Measurements from ENCODE around the genes CACNG3 and RBBP6.

DNA sequence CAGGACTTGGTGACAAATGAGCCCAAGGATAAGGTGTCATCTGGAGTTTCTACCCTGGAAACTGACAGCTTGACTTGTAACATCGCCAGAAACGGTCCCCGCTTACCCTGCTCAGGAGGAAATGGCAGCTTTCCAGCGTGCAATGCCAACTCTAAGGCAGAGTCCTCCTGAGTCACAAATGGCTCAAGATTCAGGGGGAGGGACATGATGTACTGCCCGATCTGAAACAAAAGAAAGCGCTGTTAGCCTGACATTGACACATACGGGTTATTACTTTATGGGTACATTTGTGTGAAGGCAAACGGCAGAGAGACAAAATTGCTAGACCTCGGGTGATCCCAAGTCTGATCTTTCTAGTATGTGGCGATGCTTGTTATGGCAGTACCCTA is 59.9 kb downstream of the COG7 start:
- RRBS, result no CpG with 5 or more reads among the region's 10 CpGs

- RRBS, result no CpG with 5 or more reads among the region's 1 CpG
These were observed 12.9 kb upstream of the COG7 start for GRCh38 chr16:23465922-23466204.

DNA sequence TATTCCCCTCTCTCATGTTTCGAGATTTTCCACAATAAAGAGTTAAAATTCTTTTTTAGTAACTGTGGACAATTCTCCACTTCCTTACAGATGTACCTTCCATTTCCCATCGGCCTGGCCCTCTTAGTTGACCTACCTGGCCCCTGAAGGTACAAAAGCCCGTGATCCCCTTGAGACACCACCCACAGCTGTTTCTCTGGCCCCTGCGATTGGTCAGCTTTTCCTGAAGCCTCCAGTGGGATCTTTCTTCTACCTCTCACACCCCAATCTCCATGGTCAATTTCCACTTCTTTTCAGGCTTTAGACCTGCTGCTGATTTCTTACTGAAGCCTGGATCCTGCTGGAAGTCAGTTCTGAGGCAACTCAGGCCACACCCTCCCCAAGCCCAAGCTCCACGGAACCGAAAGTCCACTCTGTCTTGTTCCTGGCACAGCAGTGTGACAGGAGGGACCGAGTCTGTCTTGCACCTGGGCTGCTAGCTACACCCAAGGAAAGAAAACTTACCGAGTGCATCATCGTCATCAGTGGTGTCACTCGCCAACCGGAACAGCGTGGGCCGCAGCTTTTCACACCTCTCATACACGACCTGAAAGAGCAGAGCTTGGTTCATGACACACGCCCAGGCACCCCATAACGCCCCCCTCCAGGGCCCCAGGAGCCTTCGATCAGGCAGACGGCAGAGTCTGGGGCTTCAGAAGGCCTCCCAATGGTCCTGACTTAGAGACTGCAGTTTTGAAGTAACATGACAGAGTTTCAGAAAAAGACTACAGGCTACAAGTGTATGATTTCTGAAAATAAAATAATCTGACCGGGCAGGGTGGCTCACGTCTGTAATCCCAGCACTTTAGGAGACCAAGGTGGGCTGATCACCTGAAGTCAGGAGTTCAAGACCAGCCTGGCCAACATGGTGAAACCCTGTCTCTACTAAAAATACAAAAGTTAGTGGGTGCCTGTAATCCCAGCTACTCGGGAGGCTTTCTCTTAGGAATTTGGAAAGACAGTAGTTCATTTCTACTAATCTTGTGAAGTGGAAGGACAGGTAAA is 27.6 kb downstream of the GGA2 start:
- RRBS, result no CpG with 5 or more reads among the region's 21 CpGs

DNA sequence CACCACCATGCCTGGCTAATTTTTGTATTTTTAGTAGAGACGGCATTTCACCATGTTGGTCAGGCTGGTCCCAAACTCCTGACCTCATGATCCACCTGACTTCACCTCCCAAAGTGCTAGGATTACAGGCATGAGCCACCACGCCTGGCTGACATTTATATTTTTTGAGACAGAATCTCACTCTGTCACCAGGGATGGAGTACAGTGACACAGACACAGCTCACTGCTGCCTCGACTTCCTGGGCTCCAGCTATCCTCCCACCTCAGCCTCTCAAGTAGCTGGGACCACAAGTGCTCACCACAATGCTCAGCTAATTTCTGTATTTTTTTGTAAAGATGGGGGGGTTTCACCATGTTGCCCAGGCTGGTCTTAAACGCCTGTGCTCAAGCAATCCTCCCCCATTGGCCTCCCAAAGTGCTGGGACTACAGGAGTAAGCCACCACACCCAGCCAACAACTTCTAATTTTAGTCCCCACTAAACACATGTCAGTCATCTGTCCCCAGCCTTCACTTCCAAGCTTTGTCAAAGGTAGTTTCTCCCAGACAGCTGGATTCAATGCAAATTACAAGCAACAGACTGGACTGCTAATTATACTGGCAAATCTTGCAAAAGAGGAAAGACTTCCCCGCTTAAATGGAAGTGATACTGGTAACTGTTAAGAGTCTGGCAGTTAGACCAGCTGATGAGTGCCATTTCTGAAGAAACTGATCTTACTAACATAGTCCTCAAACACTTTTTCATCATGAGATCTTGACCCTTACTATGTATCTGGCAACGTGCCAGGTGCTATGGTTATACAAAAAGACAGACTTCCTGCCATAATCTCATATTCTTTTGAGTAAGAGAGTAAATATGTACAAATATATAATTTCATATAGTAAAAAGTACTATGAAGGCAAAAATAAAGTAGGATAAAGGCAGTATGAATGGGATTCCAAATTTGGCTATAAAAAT is 8.0 kb upstream of the GGA2 start:
- RRBS, result no CpG with 5 or more reads among the region's 6 CpGs

GRCh38 chr16:23580774-23581301 is 15.3 kb downstream of the NDUFAB1 start:
- RRBS, result no CpG with 5 or more reads among the region's 3 CpGs

- RRBS, result 91% methylated on average over 16 of the region's 27 CpGs
These were observed 489 bp downstream of the CHP2 start for GRCh38 chr16:23755250-23755779.

DNA sequence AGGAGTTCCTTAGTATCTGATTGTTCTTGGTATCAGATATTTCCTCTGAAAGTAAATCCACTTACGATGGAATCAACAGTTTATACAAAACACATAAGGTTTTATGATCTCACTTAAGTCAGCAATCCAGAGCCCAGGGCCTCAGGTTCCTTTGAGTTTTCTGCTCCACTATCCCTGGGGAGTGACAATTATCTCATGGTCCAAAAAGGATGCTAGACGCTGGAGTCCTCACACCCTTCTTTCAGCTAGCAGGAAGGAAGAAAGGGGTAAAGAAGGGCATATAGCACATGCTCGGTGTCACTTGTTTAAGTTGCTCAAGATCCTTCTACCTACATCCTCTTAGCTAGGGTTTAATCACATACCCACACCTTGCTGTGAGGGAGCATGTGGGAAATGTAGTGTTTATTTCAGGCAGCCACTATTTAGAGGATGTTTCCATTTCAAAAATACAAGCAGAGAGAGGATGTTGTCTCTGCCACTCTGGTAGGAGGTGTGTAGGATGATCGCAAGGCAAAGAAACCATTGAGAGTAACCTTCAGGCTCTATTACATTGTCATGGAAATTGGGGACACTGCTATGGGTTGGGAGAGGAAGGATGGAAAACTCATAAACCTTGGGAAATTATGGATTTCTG is 4.5 kb downstream of the PRKCB start:
- RRBS, result no CpG with 5 or more reads among the region's 4 CpGs

DNA sequence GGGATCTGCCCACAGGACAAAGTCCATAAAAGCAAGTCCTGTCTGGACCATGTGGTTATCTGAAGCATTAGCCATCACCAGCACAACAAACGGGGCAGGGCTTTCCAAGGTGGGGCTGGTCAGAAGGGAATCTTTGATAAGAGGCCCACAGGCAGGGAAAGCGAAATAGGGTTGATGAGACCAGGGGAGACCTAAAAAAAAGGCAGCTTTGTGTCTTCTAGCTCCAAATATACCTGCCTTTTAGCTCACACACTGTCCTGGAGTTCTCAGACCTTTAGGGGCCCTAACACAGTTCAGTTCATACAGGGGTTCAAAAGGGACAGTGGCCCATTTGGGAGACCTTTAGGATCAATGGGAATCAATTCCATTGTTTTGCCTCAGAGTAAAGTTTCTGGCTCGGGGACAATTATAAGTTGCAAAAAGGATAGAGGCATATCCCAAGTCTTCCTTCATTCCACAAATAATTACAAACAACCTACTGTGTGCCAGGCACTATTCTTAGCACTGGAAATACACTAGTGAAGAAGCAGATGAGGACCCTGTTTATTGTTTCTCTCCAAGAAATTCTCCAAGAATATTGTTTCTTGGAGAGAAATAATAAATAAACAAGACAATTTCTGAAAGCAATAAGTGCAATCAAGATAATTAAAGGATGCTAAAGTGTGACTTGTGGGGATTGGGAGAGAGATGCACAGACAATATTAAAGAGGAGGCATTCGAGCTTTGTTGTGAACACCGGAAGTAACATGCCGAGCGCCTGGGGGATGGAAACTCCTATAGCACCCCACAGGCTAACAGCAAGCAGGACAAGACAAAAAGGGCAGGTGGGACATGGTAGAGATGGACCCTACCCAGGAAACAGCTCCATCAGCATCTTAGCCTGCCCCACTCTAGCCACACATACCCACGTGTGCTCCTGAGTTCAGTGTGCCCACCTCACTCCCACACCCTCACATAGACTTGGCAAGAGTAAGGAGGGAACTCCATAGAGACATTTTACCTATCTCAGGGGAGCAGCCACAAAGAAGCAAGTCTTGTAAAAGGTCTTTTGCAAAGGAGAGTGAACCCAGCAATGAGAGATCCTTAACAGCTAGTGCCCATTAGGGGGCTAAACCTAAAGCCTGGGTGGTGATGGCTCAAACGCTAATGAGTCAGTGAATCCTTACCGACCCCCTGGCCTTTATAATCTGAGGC is 38.2 kb upstream of the CACNG3 start:
- RRBS, result no CpG with 5 or more reads among the region's 10 CpGs

DNA sequence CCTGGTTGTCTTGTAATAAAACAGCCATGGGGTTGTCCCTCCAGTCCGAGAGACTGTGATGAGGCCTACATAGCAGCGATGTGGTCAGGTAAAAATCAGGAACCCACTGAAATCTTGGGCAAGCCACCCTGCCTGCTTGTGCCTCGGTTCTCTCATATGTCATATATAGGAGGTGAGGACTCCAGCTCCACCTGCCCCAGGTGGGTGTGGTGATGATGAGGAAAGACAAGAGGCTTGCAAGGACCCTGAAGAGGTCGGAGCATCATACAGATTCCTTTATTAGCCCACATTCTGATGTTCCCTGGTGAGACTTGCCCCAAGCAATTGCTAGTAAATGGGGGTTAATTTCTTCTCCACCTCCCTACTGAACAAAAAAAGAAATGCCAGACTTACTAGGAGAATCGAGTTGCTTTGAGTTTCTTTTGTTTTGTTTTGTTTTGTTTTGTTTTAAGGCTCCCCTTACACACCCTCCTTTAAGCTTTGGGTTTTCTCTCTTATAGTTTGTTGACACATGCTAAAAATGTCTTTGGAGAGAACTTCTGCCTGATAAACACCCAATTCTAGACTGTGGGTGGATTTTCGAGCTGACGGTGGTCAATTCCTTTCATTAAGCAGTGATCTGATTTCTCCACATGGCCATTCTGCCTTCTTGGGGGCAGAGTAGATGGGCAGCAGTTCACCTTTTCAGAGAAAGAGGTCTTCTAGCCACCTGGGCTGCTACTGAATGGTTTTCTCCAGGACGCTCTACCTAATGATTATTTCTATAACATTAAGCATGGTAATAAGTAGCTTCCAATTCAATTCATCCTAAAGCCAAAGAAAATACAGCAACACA is 37.1 kb upstream of the CACNG3 start:
- RRBS, result no CpG with 5 or more reads among the region's 8 CpGs

DNA sequence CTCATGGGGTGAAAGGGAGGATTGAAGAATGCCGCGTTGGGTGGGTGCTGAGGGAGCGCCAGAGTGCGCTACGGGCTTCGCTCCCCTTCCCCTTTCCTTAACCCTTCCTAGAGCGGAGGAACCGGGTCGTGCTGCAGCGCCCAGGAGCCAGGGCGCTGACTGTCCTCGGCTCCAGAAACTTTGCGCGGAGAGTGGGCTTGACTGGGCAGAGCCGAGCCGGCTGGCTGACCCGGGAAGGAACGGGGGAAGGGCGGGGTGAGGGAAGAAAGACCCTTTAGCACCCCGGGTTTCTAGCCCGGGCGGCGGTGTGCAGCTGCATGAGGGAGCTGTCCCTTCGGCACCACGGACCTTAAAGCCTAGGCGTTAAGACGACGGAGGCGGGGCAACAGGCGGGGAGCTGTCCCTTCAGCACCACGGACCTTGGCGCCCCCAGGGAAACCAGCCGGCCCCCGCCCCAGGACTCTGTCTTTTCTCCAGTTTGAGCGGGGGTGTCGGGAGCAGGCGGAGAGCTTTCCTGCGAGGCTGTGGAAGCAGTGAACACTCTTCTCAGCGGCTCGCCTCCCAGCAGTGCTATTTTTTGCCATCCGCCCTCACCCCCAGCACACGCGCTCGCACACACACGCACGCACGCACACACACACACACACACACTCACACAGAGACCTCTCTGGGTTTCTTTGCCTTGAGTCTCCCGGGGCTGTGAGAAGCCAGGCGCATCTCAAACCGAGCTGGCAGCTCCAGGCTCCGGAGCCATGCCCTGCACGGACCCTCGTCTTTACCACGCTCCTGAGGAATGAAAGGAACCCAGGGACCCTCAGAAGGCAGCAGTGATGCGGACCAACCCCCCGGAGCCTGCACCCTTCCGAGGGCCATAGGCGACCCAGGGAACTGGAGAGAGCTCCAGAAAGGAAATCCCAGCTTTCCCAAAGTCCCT is at the start of gene CACNG3:
TSS of gene CACNG3 (plus strand) at position 648 of the 934 bp plus-strand sequence.
- RRBS, result 68% methylated on average over 22 of the region's 58 CpGs

DNA sequence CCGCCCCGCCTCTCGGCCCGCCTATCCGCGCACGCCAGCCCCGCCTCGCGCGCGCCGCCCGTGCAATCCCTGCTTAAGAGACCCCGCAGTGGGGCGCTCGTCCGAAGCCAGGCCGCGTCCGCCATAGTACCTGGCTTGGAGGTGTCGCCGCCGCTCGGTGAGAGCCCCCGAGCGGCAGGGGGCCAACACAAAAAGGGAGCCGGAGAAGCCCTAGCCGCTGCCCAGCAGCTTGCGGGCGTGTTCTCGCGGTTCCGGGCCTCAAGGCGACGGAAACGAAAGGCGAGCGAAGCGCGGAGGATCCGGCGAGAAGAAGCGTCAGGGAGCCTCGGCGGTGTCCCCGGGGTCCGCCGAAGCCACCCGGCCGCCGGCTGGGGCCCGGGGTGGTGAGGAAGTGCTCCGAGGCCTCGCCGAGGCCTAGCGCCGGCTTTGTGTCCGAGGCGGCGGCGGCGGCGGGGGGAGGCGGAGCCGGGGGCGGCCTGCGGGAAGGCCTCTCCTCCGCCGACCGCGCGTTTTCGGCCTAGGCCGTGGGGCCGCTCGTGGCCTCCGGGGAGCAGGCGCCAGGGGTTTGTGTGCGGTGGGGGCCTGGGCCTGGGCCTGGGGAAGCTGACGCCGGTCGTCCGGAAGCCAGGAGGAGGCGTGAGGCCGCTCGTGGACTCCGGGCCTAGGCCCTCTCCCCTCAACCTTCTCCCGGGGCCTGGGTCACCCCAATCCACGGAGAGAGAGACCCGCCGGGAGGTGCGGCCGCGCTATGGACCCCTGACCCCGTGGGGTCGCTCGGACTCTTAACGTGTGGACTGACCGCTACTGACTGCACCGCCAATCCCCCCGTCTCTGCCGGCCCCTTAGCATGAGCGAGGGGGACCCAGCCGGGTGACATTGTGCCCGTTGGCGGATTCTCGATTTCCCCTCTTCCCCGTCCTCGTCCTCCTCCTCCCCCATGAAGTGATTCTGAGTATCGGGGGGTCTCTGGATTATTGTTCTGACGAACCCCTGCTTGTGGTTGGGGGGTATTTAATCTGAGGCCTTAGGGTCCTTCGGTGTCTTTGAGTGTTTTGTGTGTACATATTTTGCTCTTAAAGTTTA is at the start of gene RBBP6:
TSS of gene RBBP6 (plus strand) at position 86 of the 1,083 bp plus-strand sequence.
- RRBS, result under 1% methylated on average over 55 of the region's 113 CpGs

DNA sequence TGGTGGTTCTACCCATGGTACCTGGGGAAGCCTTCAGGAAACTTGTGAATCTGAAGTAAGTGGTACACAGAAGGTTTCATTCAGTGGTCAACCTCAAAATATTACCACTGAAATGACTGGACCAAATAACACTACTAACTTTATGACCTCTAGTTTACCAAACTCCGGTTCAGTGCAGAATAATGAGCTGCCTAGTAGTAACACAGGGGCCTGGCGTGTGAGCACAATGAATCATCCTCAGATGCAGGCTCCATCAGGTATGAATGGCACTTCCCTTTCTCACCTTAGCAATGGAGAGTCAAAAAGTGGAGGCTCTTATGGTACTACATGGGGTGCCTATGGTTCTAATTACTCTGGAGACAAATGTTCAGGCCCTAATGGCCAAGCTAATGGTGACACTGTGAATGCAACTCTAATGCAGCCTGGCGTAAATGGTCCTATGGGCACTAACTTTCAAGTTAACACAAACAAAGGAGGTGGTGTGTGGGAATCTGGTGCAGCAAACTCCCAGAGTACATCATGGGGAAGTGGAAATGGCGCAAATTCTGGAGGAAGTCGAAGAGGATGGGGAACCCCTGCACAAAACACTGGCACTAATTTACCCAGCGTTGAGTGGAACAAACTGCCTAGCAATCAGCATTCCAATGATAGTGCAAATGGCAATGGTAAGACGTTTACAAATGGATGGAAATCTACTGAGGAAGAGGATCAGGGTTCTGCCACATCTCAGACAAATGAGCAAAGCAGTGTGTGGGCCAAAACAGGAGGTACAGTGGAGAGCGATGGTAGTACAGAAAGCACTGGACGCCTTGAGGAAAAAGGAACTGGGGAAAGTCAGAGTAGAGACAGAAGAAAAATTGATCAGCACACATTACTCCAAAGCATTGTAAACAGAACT is 55.6 kb upstream of the SLC5A11 start:
- RRBS, result no CpG with 5 or more reads among the region's 9 CpGs

- RRBS, result no CpG with 5 or more reads among the region's 3 CpGs
These were observed 45.7 kb upstream of the ARHGAP17 start for GRCh38 chr16:25060828-25061279.

DNA sequence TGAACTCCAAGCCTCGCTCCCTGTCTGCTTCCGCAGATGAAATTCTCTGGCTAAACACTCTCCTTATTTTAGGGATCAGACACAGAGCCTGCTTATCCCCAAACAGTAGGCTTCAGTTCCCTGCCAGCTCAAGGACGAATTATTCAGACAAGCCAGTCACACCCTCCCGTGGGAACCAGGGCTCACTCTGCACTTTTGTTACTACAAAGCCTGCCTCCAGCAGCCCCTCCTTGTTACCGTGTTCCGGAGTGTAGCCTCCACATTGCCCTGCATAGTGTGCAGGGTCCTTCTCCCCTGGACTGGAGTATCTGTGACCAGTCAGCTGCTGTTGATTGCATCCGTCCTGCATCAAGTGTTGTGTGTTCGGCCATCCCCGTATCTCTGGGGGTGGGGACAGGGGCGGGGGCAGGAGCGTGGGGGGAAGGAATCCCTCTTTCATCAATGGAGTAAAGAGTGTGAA is 46.5 kb upstream of the LCMT1 start:
- RRBS, result no CpG with 5 or more reads among the region's 11 CpGs

- RRBS, result 3% methylated on average over 5 of the region's 35 CpGs
These were observed 5.1 kb upstream of the LCMT1 start for GRCh38 chr16:25106185-25107020.

- RRBS, result no CpG with 5 or more reads among the region's 3 CpGs
These were observed 896 bp upstream of the LCMT1 start for GRCh38 chr16:25110721-25110970.

DNA sequence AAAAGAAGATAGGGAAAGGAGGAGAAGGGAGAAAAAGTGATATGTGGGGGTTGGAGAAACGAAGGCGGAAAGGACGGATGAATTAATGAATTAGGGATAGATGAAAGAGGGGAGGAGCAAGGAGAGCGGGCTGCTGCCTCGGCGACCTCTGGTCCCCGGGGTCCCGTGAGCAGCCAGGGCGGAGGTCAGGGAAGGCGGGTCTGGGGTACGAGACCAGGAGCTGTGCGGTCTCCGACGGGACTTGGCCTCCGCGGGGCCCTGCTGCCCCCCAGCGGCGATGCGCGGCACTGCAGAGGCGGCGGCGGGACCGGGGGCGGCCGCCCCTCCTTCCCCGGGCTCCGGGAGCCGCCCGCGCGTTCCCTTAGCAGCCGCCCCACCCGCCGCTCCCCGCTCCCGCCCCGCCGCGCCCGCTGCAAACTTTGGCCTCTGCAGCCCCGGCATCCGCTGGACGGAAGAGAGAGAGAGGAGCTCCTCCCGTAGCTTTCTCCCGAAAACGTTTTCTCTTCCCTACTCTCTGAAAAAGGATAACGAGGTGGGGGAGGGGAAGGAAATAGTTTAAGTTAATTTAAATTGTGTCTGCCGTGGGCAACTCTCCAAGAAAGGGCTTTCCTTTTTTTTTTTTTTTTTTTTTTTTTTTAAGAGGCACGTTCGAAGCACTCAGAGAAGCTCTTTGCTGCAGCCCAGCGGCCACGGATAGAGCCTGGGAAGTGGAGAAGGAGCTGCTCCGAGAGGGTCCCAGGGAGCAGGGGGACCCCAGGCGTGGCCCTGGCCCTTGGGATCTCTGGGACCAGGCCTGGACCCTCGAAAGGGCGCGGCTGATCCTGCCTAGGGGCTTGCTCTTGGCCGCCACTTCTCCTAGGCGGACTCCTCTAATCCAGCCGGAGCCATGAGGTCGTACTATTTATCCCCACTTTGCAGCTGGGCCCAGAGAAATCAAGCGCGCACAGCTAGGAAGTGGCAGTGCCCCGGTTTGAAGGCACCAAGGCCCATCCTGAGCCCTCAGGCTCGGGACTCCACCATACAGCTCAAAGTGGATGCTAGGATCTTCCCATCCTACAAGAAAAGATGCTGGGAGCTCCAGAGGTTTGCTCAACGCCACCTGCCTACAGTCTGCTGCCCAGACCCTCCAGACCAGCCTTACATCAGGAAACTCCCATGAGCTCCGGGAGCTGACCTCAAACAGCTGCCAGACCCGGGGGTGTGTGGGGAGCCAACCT is 43.2 kb downstream of the C16orf82 start:
- RRBS, result 14% methylated on average over 15 of the region's 69 CpGs

DNA sequence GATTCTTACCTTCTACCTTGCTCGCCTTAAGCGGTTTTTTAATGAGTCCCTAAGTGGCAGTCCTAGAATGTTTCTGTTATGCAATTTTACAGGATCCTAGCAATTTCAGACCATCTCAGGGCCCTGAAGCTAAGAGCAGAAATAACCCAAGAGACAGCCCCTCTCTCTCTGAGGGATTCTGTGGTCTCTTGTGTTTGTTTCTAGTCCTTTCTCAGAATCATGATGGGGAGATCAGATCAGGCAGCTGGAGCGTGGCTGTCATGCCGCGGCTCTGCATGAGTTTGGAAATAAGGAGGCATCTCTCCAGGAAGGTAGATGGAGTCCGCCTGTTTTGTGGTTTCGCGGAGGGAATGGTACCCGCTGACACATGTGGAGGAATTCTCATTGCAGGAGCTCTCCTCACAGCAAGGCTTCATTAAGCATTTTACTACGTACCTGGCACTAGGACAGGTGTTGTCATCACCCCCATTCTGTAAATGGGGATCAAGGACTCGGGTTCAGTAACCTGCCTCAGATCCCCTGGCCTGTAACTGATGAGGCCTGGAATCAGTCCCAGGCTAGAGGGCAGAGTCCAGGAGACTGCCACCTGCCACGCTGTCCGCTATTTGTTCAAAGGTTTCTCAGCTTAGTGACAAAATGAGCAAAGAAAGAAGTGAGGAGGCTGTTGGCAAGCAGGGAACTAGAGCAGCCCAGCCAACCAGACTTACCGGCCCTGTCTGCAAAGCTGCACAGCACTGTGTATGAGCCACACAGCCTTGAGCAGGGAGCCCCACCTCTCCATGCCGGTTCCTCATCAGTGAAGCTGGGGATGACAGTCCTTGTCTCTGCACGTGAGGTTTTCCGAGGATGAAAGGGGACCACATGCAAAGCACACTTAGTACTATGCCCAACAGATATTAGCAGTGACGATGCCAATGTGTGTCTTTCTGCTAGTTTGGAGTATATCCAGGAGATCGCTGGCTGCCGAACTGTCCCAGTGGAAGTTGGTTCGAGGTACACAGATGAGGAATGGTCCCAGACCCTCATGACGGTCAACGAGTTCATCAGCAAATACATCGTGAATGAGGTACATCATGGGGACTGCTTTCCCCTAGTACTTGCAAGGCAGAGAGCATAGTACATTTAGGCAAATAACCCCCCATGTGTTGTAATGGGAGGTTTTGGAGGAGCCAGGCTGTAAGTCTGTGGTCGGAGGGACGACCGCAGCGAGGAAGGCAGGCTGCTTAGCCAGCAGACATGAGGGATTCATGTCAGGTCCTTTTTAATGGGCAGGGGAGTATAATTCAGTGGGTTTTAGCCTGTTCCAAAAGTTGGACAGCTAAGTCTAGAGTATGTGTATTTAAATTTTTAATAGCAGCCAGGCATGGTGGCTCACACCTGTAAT is 11.1 kb downstream of the KDM8 start:
- RRBS, result 96% methylated on average over 2 of the region's 28 CpGs

DNA sequence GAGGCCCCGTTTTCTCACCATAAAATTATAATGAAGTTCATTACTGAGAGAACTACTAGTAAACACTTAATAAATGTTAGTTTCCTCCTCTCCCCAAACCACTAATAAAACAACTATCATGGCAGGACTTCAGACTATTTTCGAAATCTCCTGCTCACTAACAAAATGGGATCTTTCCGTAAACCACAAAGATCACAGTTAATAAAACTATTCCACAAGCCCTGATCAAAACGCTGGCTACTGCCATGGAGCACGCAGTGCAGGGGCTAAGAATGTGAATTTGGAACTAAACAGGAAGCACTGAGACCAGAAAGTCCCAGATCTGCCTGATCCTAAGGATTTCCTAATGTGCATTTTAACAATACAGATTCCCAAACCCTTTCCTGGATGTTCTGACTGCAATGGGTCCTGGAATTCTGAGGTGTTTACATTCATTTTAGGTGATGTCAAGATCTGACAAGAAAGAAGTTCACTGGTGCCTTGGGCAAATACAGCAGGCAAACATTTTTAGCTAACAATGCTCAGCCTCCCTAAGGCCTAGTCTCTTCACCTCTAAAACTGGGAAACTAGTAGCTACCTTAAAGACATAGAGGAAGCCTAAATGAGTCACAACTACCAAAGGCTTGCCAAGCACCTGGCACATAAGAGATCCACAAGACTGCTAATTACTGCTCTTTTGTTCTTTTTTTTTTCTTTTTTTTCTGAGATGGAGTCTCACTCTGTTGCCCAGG is 10.3 kb downstream of the NSMCE1 start:
- RRBS, result no CpG with 5 or more reads among the region's 5 CpGs

DNA sequence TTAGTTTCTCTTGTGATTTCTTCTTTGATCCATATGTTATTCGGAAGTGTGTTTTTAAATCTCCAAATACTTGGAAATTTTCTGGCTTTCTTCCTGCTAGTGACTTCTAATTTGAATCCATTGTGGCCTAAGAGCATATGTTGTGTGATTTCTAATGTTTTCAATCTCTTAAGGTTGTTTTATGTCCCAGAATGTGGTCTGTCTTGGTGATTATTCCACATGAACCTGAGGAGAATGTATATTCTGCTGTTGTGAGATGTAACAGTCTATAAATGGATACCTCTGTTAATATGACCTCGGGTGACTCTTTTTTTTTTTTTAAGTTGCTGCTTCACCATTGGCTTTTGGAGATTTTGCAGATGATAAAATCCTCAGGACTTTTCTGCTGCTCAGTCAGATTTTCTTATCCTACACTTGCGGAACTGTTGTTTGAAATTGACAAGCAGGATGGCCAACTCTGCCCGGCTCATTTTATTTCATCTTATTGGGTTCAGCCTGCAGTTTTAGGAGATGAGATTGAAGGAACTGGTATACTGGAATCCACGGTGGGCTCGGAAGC is 19.2 kb downstream of the IL4R start:
- RRBS, result no CpG with 5 or more reads among the region's 6 CpGs

All from CMK (cell line).